HL-60 (cell line): ENCODE measurements around the gene C2CD4A.

DNA sequence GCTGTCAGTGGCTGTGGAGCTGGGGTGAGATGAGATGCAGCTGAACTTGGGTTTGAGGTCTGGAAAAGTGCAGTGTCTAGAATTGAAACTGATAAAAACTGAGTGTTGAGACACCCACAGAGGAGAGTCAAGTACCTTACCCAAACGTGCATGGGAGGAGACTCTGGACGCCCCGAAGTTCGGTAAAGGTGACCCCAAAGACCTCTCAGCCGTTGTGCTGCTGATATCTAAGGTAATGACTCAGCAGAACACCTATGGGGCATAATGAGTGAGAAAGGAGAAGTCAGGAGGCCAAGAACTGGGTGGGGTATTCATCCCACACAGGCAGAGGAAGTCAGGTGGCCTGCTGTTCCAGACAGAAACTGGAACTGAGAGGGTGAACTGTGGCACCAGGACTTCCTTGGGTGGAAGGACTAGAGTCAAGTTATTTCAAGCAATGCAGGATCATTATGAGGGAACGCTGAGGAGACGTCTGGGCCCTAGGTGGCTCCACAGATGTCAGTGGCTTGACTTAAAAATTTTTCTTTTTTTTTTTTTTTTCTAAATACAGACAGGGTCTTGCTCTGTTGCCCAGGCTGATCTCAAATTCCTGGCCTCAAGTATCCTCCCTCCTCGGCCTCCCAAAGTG is 67.7 kb upstream of the GCNT3 start:
- RRBS, result no CpG with 5 or more reads among the region's 8 CpGs

GRCh38 chr15:59594418-59594970 is 17.1 kb upstream of the GCNT3 start:
- RRBS, result no CpG with 5 or more reads among the region's 3 CpGs

DNA sequence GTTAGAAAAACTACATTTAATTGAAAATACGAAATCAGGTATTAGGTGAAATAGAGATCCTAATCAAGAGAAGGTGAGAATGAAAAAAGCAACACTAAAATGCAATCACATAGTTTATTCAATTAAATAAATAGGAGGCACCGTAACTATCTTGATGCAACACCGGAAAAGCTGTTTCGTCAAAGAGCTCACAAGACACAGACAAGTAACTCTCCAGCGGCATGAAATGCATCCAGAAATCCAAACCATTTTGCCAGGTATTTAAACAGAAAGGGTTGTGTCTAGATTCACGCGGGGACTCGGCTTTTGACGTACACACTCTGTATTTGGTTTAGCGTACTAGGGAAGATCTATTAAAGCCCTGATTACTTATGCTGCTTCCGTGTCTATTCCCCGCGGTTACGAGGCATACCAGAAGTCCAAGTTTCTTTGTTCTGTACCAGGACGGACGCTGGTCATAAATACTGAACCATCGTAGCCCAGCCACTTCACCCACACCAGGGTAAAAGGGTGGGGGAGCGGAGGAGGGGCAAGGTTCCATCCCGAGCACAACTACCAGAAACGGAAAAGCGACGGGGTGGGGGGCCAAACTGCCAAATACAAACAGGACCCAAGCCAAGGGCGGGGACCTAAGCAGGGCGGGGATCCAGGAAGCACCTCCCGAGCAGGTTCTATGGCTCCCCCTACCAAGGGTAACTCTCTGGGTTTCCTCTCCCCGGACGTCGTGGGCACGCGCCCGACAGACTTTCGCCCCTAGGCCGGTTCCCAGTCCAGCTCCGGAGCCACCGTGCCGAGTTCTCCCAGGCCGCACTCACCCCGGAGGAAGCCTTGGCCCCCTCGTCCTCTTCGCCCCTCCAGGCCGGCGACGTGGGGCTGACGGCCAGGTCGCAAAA is 554 bp downstream of the BNIP2 start:
- RRBS, result 2% methylated on average over 20 of the region's 45 CpGs

DNA sequence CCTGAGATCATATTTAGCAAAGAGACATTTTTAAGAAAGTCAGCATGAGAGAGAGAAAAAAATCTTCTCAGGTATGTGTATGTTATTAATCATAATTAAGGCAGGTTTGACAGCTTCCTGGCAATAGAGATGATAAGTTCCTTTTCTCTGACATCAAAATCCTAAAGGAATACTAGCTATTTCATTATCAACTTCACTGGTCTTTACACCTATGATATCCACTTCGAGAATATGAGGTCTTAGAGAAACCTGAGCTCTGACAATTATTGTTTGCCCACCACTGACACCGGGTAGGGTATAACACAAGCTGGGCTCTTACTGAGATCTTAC is 184.9 kb downstream of the FOXB1 start:
- RRBS, result no CpG with 5 or more reads among the region's 2 CpGs

- RRBS, result no CpG with 5 or more reads among the region's 13 CpGs
Observed at GRCh38 chr15:60370973-60371844, 26.6 kb downstream of the ANXA2 start.

DNA sequence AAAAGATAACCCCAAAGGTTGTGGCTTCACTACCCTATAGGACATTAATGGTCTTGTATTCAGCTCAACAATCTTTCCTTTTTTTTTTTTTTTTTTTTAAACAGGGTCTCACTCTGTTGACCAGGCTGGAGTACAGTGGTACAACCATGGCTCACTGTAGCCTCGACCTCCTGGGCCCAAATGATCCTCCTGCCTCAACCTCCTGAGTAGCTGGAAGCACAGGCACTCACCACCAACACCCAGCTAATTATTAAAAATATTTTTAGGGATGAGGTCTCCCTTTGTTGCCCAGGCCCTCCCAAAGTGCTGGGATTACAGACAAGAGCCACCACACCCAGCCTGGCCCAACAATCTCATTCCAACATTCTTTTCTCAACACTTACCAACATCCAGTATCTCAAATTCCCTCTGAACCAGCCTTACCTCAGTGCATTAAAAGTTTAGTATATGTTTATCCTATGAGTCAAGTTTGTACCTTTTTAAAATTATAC is 25.1 kb downstream of the ANXA2 start:
- RRBS, result no CpG with 5 or more reads among the region's 1 CpG

GRCh38 chr15:60386896-60387468 is 10.8 kb downstream of the ANXA2 start:
- RRBS, result no CpG with 5 or more reads among the region's 6 CpGs

DNA sequence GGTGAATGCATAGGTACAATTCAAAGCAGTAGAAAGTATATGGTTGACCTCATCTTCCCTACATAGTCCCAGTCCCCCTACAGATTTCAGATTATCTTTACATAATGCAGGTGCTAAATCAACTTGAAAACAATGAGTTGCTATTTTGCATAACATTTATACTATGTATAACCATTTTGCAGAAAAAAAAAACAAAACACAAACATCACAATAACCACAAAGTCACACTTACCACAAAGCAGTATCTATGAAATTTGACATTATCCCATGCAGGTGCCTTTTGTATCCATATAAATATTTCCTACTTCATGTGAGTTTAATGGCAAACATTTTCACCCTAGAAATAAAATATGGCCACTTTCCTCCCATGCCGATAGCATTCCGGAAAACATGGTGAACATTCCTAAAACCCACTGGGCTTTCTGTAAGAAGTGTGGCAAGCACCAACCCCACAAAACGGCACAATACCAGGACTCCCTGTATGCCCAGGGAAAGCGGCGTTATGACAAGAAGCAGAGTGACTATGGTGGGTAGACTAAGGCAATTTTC is 7.7 kb downstream of the ANXA2 start:
- RRBS, result no CpG with 5 or more reads among the region's 5 CpGs

GRCh38 chr15:60477792-60478494 is 999 bp downstream of the ICE2 start:
- RRBS, result no CpG with 5 or more reads among the region's 9 CpGs

GRCh38 chr15:60478495-60478787 is 501 bp downstream of the ICE2 start:
- RRBS, result no CpG with 5 or more reads among the region's 10 CpGs

GRCh38 chr15:60576035-60576476 is 97.1 kb upstream of the ICE2 start:
- RRBS, result no CpG with 5 or more reads among the region's 2 CpGs

GRCh38 chr15:60582698-60583720 is 104.1 kb upstream of the ICE2 start:
- RRBS, result no CpG with 5 or more reads among the region's 7 CpGs

- RRBS, result no CpG with 5 or more reads among the region's 8 CpGs
Observed at GRCh38 chr15:60667244-60667732, 188.3 kb upstream of the ICE2 start.

GRCh38 chr15:60735252-60735817 is 256.4 kb upstream of the ICE2 start:
- RRBS, result no CpG with 5 or more reads among the region's 3 CpGs

DNA sequence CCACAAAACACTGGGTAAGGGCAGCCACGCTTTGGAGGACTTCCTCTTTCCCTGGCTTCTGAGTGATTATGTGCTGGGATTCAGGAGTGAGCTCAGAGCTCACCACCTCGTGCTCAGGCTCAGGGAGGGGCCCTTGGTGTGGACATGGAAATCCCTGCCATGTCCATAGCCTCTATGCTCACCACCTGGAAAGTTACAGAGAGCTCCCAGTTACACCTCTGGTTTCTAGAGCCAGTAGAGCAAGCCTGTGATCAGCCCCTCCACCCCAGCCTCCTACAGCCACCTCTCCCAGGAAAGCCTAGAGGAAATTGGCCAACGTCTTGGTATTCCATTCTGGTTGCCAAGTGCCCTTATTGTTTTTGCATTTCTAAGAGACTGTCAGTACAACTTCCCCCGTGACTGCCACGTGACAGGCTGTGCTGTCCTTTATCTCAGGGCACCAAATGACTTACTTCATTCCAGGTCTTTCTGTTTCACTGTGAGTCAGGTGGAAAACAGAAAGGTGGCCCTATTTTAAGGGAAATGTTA is 315.9 kb downstream of the RORA start:
- RRBS, result no CpG with 5 or more reads among the region's 5 CpGs

DNA sequence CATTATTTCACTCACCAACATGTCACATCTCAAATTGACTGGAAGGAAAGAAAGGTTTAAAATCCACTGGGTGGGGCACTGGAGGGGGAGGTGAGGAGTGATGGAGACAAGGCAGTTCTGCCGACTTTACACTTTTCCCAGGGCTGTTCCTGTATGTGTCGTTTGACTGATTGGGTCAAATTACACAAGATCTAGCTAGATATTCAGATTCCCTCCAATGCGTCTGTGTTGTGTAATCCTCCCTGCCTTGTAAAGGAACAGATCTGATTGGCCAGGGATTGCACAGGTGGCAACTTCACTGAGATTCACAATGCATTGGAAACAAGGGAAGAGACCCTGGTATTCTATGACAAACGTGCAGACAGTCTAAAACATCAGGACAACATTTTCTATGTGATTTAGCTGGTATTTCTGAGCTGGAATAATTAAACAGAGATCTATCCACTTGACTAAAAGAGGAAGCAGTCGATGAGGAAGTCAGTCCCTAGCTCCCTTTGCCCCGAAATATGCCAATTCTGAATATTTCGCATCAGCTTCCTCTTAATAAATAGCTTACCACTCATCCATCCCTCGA is 313.0 kb downstream of the RORA start:
- RRBS, result no CpG with 5 or more reads among the region's 8 CpGs

- RRBS, result no CpG with 5 or more reads among the region's 10 CpGs
Observed at GRCh38 chr15:60995071-60995730, 233.9 kb downstream of the RORA start.

DNA sequence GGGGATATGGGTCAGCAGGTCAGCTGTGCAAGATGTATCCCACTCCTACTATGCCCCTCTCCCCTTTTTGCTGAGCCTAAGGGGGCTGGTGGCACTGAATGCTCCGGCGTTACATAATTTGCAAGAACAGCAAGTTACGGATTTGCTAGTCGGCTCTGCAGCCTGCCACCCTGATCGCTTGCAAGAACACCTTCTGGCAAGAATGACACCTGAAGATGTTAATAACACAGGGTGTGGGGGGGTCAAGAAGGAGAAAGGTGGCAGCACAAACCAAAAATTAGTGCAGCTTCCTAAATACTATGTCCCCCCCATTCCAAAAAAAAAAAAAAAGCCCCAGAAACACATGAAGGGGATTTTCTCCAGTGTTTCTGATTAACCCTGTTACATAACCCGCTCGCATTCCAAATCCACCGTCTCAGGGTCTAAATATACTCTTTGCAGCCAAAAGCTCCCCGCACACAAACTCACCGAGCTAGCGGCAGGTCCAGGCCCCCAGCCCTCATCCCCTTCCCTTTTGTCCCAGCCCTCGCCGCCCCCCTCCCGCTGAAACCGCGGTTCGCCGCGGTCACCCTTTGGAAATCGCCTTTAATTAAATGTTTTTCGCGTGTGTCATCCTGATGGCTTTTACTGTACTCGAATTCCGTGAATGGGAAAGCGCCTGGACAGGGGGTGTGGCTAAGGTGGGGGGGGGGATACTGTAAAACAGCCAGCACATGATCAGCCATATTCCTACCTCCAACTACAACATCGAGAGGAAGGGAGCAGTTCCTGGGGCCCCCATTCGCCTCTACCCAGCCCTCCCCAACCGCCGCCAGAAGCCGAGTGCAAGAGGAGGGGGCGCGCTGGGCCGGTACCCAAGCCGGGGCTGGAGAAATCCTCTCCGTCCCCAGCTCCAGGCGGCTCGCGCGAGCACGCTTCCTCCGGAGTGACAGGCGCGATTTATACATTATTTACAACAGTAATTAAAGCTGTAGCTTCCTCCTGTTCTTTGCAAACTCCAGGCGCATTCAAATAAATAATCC is 1.9 kb downstream of the RORA start:
- RRBS, result 5% methylated on average over 8 of the region's 44 CpGs

GRCh38 chr15:61653111-61653638 is 407.1 kb downstream of the VPS13C start:
- RRBS, result no CpG with 5 or more reads among the region's 9 CpGs

- RRBS, result 8% methylated on average over 2 of the region's 25 CpGs
Observed at GRCh38 chr15:62066557-62067100, at the start of gene C2CD4A. Gene C2CD4A (plus strand): TSS chr15:62066977.